Mesenchymal stem cell of Wharton's jelly (primary cell): ENCODE measurements around the gene CD28.

GRCh38 chr2:203543837-203544375, 8.8 kb upstream of the RAPH1 start:
- CAGE, long polyA plus RNA = no peak

- CAGE, long polyA plus RNA = no peak
Observed at GRCh38 chr2:203688627-203689194, 17.7 kb upstream of the CD28 start.

DNA sequence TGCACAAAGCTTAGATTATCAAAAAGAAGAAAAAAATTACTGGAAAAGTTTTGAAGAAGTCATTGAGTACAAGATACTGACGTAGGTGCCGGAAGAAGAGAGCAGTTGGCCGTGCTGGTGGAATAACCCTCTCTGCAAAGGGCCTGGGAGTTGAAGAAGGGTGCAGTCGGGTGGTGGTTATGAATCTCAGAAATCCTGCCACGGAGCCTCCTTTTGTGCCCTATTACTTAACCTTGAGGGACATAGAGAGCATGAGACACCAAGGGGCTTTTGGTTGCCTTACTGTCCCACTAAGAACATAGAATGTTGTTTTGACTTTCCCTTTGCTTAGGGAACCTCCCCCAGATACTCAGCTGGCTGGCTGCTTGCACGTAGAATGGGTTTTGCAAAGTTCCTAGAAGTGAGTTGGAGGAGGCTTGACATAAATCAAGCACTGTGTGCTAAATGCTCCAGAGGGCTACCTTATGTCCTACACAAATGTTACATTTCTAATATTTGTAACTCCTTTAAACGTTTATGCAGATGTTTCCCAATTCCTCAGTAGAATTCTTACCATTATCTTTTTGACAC, 1.2 kb upstream of the CD28 start:
- CAGE, long polyA plus RNA = no peak

- CAGE, long polyA plus RNA = no peak
Observed at GRCh38 chr2:203706091-203706798, at the start of gene CD28. TSS of gene CD28 (plus strand) at chr2:203706639.

DNA sequence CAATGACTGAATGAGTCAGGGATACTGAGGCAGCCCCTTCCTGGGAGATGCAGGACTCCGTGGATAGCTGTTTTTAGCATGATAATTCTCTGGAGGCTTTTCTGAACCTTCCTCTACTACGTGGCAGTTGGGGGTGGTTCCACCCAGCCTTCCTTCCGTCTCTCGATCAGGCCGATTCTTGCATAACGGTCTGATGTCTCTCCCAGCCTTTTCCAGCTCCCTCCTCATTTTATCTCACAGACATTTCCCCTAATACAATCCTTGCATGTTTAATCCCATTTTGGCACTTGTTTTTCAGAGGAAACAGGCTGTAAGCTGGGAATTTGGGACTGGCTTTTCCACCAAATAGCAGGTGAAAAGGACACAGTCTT, 21.1 kb upstream of the CTLA4 start:
- CAGE, long polyA plus RNA = no peak

DNA sequence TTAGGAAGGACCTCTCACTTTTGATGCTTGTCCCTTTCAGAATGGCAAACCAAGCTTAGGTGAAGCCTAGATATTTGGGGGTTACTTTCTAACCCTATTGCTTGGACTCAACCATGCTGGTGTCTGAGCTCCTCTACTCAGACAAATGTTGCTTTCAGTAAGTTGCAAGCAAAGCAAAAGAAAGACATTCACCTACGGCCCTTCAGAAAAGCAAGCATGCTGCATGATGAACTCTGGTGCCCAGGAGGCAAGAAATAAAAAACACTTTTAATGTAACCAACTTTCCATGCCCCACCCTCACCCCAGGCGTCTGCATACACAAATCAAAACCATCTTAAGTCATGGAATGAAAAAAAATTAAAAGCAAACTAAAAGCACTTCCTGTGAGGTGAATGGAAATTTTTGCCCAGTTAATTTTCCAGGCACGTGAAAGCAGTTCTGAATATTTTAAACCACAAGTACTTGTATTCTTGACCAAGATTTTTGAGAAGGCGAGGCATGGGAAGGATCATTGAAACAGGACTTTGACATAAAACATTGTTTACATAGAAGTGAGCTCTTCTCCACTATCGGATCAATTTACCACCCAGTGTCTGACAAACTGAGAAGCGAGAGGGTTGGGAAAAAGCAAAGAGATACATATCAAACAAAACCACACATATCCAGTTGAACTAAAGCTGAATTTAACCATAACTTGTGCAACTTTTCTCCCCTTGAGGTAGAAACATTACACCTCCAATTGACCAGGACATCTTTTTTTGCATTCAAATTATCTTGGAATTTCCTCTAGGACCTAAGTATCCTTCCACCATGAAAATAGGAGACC, 2.5 kb upstream of the ICOS start:
- CAGE, long polyA plus RNA = no peak

DNA sequence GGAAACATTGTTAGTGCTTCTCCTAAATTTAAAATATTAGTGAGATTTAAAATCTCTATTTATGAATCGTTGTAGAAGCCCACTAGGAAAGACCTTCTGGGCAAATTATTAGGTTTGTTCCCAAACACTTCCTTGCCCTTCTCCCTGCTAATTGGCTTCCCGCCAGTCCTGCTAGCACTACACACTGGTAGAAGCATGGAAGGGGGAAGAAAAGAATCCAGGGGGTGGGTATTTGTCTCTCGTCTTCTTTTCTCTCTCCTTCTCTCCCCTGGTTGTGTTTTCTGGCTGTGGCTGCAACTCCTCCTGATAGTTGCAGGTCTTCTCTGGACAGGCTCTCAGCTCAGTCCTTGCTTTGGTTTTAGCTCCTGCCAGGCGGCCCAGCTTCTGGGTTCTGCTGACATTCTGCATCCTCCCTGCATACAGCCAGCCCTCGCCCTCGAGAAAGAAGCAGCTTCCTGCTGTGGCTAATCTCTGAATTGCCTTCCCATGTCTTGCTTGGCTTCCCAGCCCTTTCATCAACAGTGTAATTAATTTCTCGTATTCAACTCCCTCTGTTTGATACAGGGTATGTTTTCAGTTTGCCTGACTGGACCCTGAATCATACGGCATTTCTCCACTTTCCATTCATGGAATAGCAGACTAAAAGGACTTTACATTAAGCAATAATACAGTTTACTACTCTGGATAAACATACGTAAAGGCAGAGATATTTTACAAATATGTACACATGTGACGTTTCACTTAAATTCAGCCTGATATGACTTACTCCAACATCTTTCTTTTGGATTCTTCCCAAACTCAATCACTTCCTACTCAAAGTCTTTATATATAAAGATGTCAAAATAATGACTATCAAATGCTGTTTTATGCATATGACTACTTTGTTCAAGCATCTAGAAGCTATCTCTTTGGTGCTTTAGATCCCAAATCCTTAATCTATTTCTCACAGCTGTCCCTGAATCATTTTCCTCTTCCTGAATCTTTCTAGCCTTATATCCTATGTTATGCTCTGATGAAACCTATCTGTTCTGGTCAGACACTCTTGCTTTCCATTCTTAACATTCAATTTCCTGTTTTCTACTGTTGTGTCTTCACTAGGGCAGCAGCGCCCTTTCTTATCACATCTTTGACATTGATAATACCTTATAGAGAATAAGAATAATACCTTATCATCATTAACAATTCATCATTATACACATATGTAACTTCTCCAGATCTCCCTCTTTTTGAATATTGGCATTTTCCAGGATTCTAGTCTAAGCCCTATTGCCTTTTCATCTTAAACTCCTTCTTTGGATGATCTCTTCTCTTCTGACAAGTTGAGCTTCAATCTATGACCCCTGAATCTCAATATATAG, 6.6 kb upstream of the PARD3B start:
- CAGE, long polyA plus RNA = no peak

DNA sequence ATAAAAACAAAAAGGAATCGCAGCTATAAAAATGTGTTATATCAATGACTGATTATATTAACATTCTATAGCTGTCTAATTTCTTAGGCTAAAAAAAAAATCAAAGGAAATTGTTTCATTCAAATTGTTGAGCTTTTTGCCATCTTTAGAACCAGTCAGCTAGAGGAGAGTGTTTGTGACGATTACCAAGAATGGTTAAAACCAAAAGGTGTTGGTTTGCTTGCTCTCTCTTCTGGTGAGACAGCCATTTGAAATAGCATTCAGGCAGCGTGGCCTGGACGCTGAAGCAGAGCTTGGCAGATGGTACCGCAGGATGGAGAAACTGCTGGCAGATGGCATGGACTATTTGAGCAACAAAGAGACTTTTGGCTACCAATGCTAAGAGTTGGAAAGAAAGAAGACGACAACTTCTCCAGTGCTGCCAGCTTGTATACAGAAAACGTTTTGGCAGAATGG, 314.9 kb downstream of the PARD3B start:
- CAGE, long polyA plus RNA = no peak

GRCh38 chr2:204922020-204922605, 376.8 kb downstream of the PARD3B start:
- CAGE, long polyA plus RNA = no peak

DNA sequence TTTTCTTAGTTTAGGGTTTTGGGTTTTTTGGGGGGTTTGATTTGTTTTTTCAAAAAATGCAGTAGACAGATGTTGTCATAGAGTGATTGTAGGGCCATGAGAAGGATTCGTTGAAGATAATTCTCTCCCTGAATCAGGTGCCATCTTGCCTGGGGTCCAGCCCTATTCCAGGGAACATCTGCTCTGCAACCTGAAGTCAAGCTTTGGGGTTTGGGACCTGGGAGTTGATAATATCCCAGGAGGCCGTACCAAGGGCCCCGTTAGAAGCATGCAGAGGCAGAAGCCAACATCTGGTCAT, 515.7 kb upstream of the NRP2 start:
- CAGE, long polyA plus RNA = no peak

- CAGE, long polyA plus RNA = no peak
Observed at GRCh38 chr2:205444098-205444831, 238.0 kb upstream of the NRP2 start.

GRCh38 chr2:205582106-205582805, 100.0 kb upstream of the NRP2 start:
- CAGE, long polyA plus RNA = no peak

GRCh38 chr2:205683600-205684715, 1.7 kb downstream of the NRP2 start:
- CAGE, long polyA plus RNA = no peak

DNA sequence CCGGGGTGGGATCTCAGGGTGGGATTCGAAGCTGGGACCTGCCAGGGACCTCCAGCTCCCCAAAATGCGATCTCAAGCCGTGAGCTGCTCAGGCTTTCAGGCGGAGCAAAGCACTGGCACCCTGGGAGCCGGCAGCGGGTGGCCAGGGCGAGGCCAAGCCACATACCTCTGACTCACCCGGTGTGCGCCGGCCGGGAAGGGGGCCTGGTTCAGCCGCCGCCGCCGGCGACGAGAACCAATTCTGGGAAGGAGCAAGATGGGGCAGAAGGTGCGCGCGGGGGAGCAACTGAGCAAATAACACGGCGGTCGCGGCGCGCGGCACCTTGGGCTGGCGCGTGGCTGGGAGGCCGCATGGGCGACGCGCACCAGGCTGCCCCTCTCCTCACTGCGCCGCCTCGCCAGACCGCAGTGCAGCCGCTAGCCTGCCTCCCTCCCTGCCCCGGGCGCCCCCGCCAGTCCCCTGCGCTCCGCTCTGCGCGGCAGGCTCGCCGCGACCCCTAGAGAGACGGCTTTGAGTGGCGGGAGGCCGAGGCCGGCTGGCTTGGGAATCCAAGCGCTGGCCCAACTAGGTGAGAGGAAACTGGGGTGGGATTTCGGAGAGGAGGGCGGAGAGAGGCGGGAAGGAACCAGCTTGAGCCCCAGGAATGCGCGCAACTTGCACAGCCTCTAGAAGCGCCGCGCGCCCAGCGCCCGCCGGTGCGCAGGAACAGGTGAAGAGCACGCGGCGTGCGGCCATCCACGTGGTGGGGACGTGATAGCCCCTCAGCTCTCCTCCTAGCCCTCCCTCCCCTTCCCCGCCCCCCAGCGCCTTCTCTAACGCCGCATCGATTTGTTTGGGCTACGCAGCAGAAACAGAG, 3.2 kb downstream of the NRP2 start:
- CAGE, long polyA plus RNA = no peak

DNA sequence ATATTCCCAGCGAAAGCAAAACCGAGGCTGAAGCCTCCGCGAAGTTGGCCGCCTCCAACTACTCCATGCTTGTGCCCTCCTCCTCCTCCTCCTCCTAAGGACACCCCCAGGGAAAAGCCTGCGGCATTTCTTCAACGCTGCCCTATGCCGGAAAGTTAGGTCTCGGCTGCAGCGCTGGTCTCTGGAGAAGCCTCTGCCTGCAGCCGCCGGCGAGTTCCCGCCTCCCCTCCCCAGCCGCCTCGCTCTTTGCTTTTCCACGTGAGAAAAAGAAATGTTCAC, 3.8 kb downstream of the NRP2 start:
- CAGE, long polyA plus RNA = no peak

DNA sequence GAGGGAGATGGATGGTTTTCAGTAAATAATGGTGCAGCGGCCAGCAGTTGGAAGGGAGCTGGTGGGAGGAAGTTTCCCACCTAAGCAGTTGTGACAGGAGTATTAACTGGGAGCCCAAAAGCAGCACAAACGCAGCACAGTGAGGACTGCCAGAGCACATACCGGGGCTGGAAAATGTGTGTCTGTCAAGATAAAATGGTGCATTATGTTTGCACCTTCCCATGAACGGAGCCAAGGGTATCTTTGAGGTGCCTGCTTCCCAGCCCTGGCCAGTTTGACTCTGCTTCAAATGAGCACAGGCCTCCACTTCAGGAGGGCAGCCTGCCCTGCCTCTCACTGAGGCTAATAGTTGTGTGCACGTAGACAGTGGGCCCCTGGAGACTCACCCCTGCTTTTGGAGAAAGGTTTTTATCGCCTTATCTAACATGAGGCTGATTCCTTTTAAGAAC, 32.8 kb downstream of the NRP2 start:
- CAGE, long polyA plus RNA = no peak

DNA sequence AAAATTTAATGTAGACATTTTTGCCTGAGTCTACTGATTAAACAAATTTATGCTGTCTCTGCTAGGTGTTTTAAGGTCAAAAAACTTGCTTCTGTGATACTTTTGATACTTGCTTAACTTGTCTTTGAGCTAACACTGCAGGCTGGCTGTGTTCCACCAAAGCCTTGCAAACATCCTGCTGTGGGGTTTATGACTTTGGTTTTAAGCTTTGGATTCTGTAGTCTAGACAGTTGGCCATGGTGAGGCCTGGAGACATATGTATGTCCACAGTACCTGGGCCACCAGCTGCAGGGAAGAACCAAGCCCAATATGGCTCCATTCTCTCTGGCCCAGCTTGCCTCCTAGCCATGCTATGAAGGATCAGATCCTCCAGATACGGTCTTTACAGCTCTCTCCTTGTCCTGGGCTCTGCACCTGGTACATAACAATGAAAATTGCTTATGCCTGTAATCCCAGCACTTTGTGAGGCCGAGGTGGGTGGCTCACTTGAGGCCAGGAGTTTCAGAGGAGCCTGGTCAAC, 113.8 kb downstream of the INO80D start:
- CAGE, long polyA plus RNA = no peak

DNA sequence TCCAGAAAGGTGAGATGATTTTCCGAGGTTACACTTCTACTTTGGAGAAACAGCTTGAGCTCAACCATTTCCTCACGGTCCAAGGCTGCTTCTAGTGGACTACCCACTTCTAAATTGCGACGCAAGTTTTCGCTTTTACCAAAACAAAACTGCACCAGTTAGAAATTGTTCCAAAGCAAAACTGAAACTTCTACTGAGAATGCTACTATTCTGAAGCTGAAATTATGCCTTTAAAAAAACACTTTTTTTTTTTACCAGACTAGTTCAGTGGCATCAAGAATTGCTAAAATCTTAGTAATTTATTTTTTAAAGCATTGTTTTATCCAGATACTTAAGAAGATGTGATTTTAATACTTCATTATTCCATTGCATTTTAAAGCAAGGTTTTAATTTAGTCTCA, 101.5 kb downstream of the INO80D start:
- CAGE, long polyA plus RNA = no peak

DNA sequence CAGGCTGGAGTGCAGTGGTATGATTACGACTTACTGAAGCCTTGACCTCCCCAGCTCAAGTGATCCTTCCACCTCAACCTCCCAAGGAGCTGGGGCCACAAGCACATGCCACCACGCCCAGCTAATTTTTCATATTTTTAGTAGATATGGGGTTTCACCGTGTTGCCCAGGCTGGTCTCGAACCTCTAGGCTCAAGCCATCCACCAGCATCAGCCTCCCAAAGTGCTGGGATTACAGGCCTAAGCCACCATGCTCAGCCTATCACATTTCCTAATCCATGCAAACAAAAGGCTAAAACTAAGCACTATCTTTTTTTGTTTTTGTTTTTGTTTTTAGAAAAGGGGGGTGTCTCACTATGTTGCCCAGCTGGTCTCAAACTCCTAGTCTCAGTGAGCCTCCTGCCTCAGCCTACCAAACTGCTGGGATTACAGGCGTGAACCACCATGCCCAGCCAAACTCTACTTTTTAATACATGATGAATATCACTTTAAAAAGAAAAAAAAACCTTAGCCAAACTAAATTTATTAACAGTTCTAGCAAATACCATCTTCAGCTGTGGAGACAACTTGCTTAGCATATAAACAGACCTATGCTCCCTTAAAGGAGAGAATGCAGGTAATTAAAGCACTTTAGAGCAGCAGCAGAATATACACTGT, 12.3 kb downstream of the INO80D start:
- CAGE, long polyA plus RNA = no peak

- CAGE, long polyA plus RNA = no peak
Observed at GRCh38 chr2:206160413-206160846, 735 bp downstream of the EEF1B2 start.